ENCODE measurements around the genes ABHD18 and JADE1.

DNA sequence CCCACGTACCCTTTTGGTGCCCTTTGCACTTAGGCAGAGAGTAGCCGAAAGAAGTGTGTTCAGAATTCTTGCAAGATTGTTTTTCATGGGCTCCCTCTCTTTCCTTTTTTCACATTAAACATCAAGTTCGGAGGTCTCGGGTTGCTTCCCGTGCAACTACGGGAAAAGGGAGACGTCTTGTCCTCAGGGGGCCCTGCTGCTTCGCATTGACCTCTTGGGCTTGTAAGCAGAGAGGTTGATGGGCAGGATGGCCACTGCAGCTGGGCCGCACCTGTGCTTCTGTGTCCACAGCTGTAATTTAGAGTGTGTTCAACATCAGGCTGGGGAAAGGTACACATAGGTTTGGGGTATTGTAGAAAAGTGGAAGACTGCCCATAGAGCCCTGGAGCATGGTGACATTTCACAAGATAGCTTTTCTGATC, 109.7 kb downstream of the SPRY1 start:
- PRO-cap = no peak
- RAMPAGE, long total RNA, 4 experiments = no peak in any of the 4 experiments

DNA sequence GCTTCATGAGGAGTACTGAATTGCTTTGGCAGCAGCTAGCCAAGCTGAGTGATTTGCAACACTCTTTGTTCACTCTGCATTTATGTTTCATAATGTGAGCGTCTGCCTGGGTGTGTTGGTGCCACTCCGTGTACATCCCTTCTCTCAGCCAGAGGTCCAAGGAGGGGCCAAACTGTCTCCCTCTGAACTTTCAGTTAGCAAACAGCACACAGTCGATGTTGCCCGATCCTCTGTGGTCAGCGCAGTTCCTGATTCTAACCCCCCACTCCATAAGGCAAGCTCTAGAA, 348.3 kb downstream of the SPRY1 start:
- PRO-cap = no peak
- RAMPAGE, long total RNA, 4 experiments = no peak in any of the 4 experiments

DNA sequence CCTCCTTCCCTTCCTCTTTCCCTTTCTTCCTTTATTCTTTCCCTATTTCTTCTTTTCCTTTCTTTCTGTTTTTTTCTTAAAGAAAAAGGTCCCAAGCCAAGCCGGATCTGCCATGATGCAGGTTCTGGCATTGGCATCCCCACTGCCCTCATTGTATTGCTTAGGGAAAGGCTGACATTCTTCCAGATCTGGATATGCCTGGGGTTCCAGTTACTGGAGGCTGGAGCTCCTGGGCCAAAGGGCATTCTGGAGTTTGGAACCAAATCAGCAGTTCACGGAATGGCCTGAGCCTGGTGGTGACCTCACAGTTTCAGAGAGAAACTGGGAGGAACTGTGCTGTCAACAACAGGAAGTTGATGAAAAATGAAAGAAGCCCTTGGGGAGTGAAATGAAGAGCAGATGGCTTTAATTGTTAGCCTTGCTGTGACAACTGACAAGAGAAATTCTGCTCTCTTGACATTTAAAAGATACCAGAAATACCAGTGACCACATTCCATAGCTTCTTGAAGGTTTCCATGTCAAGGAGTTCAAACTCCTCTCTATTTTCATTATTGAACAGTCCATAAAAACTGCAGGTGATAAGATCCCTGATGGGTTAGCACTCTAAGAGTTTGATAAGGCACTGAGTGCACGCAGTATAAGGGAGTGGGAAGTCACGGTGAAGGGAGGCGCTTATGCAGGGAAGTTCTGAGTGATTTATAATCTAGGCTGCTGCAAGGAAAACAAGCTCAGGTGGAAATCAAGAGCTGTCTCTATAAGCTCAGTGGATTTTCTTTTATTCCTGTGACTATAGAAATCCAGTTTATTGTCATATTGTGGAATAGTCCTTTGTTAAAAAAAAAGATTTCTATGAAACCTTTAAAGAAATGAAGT, 622.3 kb downstream of the SPRY1 start:
- PRO-cap = no peak
- RAMPAGE, long total RNA, 4 experiments = no peak in any of the 4 experiments

GRCh38 chr4:124671719-124672215, 40.8 kb downstream of the ANKRD50 start:
- PRO-cap = no peak
- RAMPAGE, long total RNA, 4 experiments = no peak in any of the 4 experiments

GRCh38 chr4:125390056-125390793, 75.5 kb downstream of the FAT4 start:
- PRO-cap = no peak
- RAMPAGE, long total RNA, 4 experiments = no peak in any of the 4 experiments

DNA sequence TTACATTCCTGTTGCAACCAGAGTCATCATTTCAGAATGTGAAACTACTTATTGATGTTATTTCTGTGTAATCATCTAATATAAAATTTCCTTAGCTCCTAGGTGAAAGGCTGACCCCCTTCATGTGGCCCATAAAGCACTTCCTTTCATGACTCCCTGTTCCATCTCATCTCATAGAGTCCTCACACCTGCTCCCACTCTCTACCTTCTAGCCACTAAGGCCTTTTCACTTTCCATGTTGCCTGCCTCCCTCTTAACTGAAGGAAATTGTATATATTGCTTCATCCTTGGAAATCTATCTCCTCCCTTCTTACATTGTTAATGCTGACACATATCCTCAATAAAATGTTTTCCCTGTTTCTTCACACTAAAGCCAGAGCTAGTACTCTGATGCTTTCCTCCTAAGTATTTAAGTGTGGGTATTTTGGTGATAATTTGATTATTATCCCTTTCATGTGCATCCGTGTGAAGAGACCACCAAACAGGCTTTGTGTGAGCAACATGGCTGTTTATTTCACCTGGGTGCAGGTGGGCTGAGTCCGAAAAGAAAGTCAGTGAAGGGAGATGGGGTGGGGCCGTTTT, 830.1 kb downstream of the FAT4 start:
- PRO-cap = no peak
- RAMPAGE, long total RNA, 4 experiments = no peak in any of the 4 experiments

DNA sequence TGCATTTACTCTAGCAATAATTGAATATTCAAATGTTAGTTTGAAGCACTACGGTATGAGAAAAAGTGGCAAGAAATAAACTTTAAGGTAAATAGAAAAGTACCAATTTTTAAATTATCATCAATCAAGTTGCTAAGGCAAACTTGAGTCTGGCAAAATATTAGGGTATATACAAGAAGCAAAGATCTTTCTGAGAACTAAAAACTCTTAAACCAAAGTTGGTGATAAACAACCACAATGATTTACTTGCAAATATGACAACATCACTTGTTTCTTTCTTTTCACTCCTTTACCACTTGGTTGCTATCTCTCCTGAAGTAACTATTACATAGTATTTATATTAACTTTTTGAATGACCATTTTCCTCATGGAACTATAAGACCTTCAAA, 731.5 kb upstream of the INTU start:
- PRO-cap = no peak
- RAMPAGE, long total RNA, 4 experiments = no peak in any of the 4 experiments

DNA sequence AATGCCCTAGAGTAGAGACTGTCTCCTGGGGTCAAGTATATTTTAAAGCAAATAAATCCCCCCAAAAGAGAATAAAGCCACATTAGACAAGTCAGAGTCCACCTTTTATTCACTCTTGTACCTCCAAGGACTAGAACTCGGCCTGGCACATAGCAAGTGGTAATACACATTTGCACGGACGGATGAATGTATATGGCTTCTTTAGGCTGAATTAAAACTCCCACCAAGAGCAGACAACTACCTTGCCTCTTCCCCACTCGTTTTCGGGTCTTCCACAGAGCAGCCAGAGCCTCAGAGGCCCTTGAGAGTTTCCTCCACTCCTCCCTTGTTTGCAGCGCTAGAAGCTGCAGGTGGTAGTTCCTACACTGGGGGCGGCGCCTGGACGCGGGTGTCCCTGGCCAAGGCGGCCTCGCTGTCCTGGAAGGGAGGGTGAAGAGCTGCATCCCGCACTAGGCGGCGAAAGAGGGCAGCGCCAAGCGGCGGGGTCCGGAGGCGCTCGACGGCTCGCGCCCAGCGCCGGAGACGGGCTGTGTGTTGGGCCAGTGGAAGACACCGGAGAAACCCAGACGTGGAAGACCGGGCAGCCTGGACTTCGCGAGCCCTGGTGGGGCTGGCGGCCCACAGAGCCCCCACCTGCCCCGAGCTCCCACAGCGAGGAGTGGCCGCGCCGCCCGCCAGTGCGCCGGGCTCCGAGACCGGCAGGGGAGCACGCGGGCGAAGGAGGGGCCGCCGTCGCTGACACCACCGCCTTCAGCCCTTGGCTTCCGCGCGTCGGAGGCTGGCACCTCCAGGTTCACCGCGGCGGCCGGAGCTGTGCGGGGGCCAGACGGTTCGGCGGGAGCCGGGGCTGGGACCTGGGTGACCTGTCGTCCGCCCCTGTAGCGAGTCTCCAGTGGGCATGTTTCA, 10.0 kb upstream of the INTU start:
- PRO-cap = no peak
- RAMPAGE, long total RNA, 4 experiments = no peak in any of the 4 experiments

GRCh38 chr4:127964955-127965801, at the start of gene ABHD18:
TSS of gene ABHD18 (plus strand) at chr4:127965406.
- PRO-cap = bidirectional peak, plus-strand start at chr4:127965306, minus-strand start at chr4:127965142
- RAMPAGE, long total RNA, 4 experiments = start-site peak on the plus strand in 3 of 4 experiments, at chr4:127965267-127965510 at its widest, 33 to 104 reads per replicate; start-site peak on the minus strand in 4 of 4 experiments, at chr4:127965144-127965174 at its widest, 60 to 179 reads per replicate

GRCh38 chr4:128061619-128062923, 959 bp downstream of the LARP1B start:
- PRO-cap = unidirectional peak, minus-strand start at chr4:128062347
- RAMPAGE, long total RNA, 4 experiments = no peak in any of the 4 experiments

GRCh38 chr4:128241456-128242075, 46.0 kb downstream of the PGRMC2 start:
- PRO-cap = no peak
- RAMPAGE, long total RNA, 4 experiments = no peak in any of the 4 experiments

DNA sequence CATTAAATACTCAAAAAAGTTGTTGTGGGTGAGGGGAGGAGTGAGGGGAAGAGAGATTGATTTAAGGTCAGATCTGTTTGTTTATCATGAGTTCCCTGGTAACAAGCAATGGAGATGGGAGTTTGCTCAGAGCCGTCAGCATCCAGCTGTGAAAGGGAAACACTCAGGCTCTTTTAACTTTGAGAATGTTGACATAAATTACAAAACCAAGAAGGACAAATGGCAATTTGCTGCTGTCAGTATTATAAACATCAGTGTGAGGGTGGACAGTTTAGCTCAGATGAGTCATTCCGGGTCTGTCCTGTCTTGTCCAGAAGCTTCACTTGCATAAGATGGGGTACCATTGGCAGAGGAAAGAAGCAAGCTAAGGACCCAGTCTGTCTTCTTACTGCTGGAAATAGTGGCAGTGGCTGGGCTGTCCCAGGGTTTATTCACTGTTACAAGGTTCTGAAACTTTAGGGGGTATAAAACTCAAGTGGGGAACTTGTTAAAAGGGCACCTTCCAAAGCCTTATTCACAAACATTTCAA, 98.4 kb upstream of the PGRMC2 start:
- PRO-cap = no peak
- RAMPAGE, long total RNA, 4 experiments = no peak in any of the 4 experiments

GRCh38 chr4:128427792-128428408, 140.3 kb upstream of the PGRMC2 start:
- PRO-cap = no peak
- RAMPAGE, long total RNA, 4 experiments = no peak in any of the 4 experiments

GRCh38 chr4:128525268-128525867, 237.8 kb upstream of the PGRMC2 start:
- PRO-cap = no peak
- RAMPAGE, long total RNA, 4 experiments = no peak in any of the 4 experiments

GRCh38 chr4:128601866-128602451, 207.5 kb upstream of the JADE1 start:
- PRO-cap = no peak
- RAMPAGE, long total RNA, 4 experiments = no peak in any of the 4 experiments

GRCh38 chr4:128741693-128742249, 67.7 kb upstream of the JADE1 start:
- PRO-cap = no peak
- RAMPAGE, long total RNA, 4 experiments = no peak in any of the 4 experiments

GRCh38 chr4:128809299-128810425, at the start of gene JADE1:
TSS of gene JADE1 (plus strand) at chr4:128809700.
- PRO-cap = unidirectional peak, plus-strand start at chr4:128809704
- RAMPAGE, long total RNA, 4 experiments = start-site peak on the plus strand in 2 of 4 experiments, at chr4:128809795-128810225 at its widest, 18 to 21 reads per replicate

DNA sequence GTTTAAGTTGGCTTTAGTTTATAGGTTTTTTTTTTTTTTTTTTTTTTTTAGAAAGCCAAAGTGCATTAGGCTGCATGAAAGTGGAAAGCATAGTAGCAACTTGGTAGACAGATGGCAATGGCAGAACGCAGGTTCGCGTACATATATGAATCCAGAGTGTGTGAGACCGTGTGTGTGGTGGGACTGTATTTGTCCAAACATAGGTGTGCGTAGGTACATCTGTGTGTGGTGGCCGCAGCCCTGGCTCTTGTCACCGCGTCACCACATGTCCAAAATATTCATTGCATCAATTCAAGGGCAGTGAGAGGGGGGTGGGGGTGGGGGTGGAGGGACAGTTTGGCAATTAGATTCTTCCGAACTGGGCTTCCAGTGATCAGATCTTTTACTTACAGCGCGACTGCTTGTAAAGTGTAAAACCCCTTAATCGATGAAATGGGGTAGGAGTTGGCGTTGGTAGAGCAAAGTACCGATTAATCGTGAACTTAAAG, 970 bp downstream of the JADE1 start:
- PRO-cap = unidirectional peak, minus-strand start at position 252 of the sequence
- RAMPAGE, long total RNA, 4 experiments = no peak in any of the 4 experiments

GRCh38 chr4:128847121-128847768, 37.7 kb downstream of the JADE1 start:
- PRO-cap = no peak
- RAMPAGE, long total RNA, 4 experiments = no peak in any of the 4 experiments

DNA sequence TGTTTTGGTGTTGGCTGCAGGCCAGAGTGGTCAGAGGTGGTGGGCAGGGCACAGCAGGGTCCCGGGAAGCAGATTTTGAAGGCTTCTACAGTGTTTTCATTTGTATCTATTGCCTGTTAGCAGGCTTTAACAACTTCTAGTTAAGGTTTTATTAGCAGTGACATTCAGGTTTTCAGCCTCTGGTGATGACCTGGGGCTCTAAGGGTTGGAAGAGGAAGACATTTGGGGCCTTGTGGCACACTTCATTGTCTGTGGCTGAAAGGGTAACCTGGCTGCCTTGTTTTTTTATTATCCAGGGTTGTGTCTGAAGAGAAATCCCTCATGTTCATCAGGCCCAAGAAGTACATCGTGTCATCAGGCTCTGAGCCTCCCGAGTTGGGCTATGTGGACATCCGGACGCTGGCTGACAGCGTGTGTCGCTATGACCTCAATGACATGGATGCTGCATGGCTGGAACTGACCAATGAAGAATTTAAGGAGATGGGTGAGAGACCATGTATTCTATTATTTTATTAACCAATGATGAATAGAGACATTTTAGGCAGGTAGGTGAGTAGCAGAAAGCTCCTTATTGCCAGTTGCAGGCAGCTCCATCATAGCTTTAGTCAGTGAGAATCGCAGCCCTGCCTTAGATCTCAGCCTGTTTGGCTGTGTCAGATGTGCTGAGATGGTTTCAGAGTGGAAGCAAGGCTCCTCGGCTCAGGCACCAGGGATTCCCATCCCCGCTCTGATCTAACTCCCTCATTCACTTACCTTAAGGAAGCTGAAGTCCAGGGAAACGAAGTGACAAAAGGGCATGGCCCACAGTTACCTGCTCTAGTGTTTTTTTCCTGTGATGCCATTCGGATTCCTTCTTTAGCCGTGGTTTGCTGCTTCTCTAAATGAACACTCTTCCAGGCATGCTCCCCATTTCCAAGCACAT, 39.4 kb downstream of the JADE1 start:
- PRO-cap = no peak
- RAMPAGE, long total RNA, 4 experiments = no peak in any of the 4 experiments

All from sigmoid colon (tissue), 4 donors.